Neural progenitor cell (in vitro differentiated cells): ENCODE measurements around the gene PDE1A.

- RAMPAGE, long total RNA = no peak
These were observed 34.3 kb downstream of the UBE2E3 start for GRCh38 chr2:181014712-181015187.

DNA sequence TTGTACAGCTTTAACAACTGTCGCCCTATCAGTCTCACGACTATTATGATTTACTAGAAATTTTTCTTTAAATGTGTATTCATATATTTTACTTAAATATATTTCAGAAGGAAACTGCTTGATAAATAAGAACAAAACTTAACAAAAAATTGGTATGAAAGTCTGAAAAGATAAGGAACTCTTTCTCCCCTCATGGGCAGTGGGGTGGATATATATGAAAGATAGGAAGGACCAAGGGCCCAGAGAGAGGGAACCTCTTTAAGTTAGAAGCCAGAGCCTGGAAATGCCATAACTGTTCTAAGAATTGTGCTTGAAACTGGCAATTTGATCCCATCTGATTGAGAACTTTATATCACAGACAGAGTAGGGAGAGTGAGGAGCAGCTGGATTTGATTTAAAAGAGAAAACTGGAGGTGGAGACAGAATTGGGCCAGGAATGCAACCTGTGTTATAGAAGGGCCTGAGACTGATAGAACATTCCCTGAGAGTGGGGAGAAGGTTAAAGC lies 36.3 kb downstream of the UBE2E3 start:
- RAMPAGE, long total RNA = no peak

DNA sequence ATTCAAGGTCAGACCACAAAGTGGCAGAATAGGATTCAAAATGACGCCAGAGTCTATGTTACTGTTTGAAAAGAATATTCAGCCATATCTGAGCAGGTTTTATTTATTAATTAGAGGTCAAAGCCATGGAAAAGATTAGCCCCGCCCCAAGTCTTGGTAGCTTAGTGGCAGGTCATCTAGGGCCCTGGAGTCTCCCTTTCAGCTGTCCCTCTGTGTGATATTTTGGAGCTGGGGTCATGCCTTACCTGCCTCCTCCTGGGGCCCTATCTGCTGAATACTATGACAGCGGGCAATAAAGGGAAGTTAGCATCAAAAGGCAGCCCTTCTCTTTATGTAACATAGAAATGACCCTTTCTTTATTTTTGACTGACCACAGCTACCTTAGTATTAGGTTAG lies 153.1 kb upstream of the ITGA4 start:
- RAMPAGE, long total RNA = no peak

DNA sequence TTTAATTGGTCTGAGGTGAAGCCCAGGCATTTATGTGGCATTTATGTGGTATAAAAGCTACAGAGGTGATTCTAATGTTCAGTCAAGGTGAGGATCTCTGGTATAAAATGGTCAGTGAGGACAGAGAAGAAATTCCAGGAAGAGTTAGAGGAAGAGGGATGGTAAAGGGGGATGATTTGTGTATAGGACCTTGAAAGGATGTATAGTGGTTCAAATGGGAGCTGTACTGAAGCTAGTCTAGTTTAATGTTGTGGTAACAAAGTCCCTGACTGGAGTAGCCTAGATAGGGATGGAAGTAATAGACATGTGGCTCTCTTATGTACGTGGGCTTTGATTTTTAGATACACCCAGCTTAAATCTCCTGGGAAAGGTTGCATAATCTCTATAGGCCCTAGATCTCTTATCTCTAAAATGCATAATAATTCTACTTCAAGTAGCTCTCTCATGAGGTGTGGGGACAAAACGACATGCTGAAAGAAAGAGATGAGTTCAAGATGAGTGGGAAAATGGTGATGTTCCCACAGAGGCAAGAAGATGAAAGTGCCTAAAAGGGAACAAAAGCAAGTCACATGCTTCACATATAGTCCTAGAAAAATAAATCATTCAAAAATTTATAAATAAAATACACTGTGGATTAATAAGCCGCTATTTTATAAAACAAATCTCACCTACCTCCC lies 148.5 kb upstream of the ITGA4 start:
- RAMPAGE, long total RNA = no peak

DNA sequence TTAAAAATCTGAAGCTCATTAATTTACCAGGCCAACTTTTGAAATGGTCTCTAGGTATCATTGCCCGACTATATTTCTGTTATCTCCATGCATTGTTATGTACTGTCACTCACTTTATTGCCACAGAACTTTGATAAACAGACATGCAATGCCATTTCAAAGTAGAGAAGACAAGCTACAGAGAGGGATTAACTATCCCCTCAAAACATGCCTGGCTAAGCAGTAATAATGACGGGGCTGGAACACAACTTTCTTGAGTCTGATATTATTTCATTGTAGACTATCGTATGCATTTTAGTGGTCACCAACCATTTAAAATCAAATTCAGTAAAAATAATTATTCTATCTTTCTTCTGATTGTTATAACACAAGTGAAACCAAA lies 147.5 kb upstream of the ITGA4 start:
- RAMPAGE, long total RNA = no peak

DNA sequence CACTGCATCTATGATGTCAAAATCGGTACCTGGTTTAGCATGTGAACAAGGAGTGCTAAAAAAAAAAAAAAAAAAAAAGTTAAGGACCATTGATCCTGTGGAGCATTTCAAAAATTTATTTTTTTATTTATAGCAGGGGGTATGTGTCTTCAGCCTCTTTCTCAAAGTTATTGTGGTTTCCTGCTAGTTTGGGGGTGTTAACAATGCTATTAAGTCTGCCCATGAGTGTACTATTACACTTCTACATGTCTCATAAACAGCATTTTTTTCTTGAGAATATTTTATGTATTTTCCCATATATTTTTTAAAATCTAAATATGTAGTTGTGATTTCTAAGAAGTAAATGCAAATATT lies 63.0 kb upstream of the ITGA4 start:
- RAMPAGE, long total RNA = no peak

DNA sequence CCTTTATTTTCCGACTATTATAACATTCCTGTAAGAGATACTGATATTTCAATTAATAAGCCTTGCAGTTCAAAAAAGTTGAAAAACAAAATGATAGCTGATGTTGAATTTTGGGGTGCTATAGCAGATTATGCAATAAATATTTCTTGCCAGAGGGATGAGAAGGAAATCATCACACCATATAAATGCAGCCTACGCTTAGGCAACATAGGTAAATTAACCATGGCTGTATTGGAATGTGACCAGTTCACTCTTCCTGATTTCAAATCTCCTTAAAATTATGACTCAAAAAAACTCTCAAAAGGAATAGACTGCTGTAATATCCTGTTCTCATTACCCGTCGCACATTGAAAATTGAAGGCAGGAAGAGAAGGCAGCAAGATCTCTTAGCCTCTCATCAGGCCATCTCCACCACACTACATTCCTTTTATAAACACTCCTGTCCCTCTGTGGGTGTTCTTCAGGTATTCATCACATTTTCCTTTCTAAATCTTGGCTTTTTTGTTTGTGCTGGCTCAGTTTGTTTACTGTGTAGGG lies 83.1 kb downstream of the PPP1R1C start:
- RAMPAGE, long total RNA = no peak

GRCh38 chr2:182426356-182427524 lies at the start of gene PDE1A:
PDE1A (minus strand) TSS chr2:182427036.
- RAMPAGE, long total RNA = no peak

GRCh38 chr2:182761938-182762137 lies 45.8 kb downstream of the DNAJC10 start:
- RAMPAGE, long total RNA = no peak

DNA sequence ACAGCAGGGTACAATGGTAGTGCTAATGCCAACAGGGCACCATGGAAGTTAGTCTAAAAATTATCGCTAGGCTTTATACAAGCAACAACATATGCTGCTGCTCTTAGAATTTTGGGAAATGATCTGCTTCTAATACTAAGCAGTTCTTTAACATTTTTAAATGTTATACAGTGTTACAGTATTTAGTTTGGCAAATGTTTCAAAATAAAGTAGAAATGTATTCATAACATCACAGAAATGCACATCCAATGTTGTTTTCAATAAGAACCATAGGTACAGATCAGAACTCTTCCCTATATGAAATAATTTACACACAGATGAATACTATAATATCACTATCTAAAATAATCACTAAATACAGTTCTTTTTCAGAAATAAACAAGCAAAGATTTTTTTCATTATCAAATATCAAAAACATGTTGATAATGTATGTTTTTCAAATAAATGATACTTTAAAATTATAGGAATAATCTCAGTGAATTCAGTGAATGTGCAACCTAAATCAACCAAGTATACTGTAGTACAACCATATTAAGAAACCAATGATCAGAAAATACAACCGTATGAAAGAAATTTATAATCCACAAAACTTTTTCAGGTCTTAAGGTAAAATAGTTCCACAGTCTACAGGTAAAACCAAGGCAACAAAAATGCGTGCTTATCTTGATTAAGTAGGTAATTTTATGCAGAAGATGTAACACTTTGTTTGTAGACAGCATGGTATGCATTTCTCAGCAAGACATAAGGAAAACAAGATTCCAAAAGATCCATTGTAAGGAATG lies 58.8 kb upstream of the FRZB start:
- RAMPAGE, long total RNA = no peak

GRCh38 chr2:183222744-183223092 lies 98.5 kb downstream of the NUP35 start:
- RAMPAGE, long total RNA = no peak

DNA sequence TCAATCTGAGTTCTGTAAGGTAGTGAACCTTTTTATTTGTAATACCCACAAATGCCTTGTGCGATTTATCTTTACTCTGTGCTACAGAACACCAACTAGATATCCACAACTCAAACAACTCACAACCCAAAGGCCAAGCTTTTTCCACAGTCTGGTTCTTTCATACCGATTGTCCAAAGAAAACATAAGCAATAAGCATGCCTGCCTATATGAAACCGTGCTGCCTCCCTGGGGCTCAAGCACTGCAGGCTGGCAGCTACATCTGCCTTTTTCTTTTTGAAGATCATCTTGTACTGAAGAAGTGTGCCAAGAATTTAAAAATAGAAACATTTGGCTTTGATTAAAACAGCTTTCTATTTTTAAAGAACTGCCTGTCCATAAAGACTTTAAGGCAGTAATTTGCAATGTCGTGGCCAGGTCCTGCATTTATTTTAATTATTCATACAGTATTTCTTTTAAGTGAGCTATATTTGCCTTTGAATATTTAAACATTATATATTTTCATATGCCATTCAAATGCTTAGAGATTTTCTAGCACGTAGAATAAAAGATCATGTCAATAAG lies 490.8 kb downstream of the NUP35 start:
- RAMPAGE, long total RNA = no peak

DNA sequence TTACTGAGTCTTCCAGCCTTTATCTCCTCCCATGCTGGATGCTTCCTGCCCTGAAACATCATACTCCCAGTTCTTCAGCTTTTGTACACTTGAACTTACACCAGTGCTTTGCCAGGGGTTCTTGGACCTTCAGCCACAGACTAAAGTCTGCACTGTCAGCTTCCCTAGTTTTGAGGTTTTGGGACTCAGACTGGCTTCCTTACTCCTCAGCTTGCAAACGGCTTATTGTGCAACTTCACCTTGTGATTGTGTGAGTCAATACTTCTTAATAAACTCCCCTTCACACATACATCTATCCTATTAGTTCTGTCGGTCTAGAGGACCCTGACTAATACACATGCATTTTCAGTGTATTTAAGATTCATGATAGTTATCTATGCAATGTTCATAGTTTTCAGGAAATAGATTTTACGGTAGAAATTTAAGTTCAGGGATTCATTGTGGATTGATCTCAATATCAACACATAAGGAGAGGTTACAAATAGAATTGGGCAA lies 35.8 kb upstream of the ZNF804A start:
- RAMPAGE, long total RNA = no peak

- RAMPAGE, long total RNA = no peak
These were observed 8.0 kb downstream of the FSIP2 start for GRCh38 chr2:185746618-185747021.

- RAMPAGE, long total RNA = no peak
These were observed 43.7 kb downstream of the FSIP2 start for GRCh38 chr2:185782357-185782630.

GRCh38 chr2:185864373-185865250 lies 126.0 kb downstream of the FSIP2 start:
- RAMPAGE, long total RNA = no peak

DNA sequence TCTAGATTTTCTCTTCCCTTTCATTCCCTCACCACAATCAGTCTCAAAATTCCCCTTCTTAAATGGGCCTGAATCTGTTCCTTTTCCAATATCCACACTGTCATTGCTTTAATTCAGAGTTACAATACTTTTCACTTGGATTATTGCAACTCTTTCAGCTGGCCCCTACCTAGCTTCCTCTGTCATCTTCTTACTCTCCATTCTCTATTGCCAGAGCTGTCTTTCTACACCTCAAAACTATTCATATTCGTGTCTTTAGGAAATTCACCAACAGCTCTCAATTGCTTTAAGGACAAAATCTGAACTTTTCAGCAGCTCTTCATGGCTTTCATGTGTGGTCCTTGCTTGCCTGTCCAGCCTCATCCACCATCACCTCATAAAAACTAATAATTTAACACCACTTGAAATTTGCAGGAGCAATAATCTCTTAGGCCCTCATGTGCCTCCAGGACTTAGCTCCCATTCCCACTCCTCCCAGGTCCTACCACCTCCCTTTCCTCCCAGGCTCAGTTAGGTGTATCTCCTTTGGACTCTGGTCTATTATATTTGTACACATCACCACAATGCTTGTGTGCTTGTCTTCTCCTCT lies 182.2 kb upstream of the ZC3H15 start:
- RAMPAGE, long total RNA = no peak

GRCh38 chr2:186486410-186486954 lies 422 bp downstream of the ZC3H15 start:
- RAMPAGE, long total RNA = no peak

DNA sequence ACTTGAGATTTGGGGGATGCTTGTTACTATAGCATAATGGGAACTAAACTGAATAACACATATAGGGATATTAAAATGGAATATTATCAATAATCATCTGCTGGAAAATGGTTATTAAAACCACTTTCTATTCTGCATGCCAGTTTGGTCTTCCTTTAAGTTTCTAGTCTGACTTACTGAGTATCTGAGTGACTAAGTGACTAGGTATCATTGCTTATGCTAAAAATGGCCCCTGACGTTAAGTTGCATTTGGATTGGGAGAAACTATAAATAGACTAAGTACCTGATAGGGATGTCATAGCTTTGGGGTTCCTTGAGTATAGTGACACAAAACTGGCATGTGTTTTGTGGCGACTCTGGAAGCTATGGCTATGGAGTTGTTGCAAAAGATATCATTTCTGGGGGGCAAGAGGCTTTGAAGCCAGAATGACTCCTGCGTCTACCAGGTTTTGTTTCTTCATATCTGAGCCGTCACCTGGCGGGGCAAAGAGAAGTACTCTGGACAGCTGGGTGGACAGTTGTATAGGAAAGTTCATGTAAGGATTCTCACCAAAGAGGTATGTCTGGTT lies 17.8 kb downstream of the ITGAV start:
- RAMPAGE, long total RNA = no peak

DNA sequence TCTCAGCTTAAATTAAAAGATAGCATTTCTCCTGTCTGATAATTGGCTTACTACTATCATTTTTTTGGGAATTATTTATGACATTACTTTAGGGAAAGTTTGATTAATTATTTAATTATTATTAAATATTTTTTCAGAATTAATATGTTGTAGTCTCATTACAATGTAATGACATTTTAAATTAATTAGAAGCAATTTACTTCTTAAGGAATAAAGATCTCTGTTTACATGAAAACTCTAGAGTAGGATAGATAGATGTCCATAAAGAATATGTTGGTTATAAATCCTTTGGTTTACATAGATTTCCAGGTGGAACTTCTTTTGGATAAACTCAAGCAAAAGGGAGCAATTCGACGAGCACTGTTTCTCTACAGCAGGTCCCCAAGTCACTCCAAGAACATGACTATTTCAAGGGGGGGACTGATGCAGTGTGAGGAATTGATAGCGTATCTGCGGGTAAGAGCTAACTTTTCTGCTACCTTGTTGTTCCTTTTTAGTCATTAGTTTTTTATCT lies 37.9 kb upstream of the FAM171B start:
- RAMPAGE, long total RNA = no peak